ENCODE measurements around a stretch of chr10.

DNA sequence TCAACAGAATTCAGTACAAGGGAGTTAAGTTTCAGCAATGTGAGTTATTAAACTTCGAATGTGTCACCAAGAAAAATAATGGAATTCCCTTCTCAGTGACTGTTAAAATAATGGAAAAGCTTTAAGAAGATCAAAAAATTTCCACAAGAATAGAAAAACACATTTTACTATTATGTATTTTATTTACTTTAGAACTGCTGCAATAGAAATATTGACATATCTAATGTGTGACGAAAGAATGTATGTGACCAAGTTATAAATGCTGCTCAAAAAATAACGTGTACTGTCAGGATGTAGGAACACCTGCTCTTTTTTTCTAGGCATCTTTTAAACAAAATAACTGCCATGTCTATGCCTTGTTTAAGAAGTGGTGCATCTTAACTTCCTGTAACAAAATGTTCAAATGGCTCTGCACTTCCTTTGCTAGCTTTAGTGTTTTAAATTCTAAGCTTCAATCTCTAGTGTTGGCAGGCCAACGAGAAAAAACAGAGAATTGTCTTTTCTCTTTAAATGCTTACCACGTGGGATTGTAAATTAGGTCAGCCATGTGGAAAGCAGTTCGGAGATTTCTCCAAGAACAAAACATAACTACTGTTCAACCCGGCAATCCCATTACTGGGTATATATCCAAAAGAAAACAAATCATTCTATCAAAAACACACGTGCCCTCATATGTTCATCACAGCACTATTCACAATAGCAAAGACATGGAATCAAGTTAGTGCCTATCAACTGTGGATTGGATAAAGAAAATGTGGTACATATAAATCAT is 14.6 kb upstream of the PDSS1 start:
- PRO-cap, result no peak
- RAMPAGE, long total RNA, 2 experiments, result no peak in any of the 2 experiments

GRCh38 chr10:26738187-26738769 is 40.8 kb downstream of the PDSS1 start:
- PRO-cap, result no peak
- RAMPAGE, long total RNA, 2 experiments, result no peak in any of the 2 experiments

DNA sequence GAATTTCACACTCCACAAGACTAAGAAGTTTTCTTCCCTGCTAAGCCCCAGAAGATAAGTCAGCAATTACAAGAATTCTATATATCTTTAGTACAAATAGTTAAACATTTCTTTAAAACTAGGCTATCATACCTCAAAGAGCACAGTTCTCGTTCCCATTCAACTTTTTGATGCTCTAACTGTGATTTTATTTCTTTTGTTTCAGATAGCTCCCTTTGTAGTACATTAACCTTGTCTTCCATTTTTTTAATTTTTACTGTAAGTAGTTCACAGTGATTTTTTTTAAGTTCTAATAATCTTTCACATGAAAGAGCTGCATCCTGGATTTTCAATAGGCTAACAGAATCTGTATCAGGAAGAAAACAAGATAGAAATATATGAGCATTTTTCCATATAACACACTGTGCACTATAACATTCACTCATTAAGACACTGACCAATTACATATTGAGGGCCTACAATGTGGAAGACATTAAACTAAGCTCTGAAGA is 60.4 kb downstream of the ANKRD26 start:
- PRO-cap, result no peak
- RAMPAGE, long total RNA, 2 experiments, result no peak in any of the 2 experiments

- PRO-cap, result no peak
- RAMPAGE, long total RNA, 2 experiments, result no peak in any of the 2 experiments
Measured at GRCh38 chr10:27153771-27154185, 406 bp downstream of the YME1L1 start.

DNA sequence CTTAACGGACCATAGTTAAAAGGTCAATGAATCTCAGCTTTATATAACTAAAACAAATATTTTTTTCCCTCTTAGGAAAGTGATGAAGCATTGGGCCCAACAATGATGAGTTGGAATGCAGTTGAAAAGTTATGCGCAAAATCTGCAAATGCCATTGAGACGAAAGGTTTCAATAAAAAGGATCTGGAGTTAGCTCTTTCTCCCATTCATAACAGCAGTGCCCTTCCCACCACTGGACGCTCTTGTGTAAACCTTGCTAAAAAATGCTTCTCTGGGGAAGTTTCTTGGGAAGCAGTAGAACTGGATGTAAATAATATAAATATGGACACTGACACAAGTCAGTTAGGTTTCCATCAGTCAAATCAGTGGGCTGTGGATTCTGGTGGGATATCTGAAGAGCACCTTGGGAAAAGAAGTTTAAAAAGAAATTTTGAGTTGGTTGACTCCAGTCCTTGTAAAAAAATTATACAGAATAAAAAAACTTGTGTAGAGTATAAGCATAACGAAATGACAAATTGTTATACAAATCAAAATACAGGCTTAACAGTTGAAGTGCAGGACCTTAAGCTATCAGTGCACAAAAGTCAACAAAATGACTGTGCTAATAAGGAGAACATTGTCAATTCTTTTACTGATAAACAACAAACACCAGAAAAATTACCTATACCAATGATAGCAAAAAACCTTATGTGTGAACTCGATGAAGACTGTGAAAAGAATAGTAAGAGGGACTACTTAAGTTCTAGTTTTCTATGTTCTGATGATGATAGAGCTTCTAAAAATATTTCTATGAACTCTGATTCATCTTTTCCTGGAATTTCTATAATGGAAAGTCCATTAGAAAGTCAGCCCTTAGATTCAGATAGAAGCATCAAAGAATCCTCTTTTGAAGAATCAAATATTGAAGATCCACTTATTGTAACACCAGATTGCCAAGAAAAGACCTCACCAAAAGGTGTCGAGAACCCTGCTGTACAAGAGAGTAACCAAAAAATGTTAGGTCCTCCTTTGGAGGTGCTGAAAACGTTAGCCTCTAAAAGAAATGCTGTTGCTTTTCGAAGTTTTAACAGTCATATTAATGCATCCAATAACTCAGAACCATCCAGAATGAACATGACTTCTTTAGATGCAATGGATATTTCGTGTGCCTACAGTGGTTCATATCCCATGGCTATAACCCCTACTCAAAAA is 15.1 kb downstream of the MASTL start:
- PRO-cap, result no peak
- RAMPAGE, long total RNA, 2 experiments, result no peak in any of the 2 experiments

DNA sequence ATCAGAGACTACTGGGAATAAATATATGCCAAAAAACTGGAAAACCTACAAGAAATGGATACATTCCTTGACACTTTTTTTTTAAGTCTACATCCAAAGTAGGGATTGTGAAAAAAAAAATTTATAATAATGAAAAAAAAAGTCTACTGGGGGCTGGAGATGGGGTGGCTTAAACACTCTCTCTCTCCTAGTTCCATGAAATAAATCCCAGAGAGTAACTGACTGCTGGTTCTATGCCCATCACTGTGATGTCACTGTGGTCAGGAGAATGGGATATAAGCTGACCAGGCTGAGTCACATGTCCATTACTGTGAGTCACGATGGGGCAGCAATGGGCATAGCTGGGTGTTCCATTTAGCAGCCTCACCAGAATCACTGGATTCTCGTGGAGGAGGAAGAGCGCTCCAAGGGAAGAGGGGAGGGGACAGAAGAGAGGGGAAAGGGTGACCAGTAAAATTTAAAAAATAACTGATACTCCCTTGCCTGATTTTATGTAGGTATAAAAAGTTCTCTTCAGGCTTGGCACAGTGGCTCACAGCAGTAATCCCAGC is 37.1 kb downstream of the MASTL start:
- PRO-cap, result no peak
- RAMPAGE, long total RNA, 2 experiments, result no peak in any of the 2 experiments

DNA sequence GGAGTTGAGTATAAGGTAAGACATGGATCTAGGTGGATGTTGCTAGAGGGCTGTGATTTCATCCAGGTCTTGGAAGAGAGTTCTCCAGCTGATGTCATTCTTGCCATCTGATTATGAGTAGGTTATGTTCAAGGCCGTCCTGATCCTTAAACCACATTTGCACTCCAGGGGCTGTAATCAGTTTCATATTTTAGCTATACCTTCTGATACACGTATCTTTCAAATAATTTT is 987 bp downstream of the RAB18 start:
- PRO-cap, result no peak
- RAMPAGE, long total RNA, 2 experiments, result no peak in any of the 2 experiments

- PRO-cap, result no peak
- RAMPAGE, long total RNA, 2 experiments, result no peak in any of the 2 experiments
Measured at GRCh38 chr10:28620245-28620956, 56.9 kb upstream of the BAMBI start.

DNA sequence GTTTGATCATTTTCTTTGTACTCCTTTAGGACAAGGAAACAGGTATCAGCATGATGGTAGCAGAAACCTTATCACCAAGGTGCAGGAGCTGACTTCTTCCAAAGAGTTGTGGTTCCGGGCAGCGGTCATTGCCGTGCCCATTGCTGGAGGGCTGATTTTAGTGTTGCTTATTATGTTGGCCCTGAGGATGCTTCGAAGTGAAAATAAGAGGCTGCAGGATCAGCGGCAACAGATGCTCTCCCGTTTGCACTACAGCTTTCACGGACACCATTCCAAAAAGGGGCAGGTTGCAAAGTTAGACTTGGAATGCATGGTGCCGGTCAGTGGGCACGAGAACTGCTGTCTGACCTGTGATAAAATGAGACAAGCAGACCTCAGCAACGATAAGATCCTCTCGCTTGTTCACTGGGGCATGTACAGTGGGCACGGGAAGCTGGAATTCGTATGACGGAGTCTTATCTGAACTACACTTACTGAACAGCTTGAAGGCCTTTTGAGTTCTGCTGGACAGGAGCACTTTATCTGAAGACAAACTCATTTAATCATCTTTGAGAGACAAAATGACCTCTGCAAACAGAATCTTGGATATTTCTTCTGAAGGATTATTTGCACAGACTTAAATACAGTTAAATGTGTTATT is 4.8 kb downstream of the BAMBI start:
- PRO-cap, result no peak
- RAMPAGE, long total RNA, 2 experiments, result no peak in any of the 2 experiments

DNA sequence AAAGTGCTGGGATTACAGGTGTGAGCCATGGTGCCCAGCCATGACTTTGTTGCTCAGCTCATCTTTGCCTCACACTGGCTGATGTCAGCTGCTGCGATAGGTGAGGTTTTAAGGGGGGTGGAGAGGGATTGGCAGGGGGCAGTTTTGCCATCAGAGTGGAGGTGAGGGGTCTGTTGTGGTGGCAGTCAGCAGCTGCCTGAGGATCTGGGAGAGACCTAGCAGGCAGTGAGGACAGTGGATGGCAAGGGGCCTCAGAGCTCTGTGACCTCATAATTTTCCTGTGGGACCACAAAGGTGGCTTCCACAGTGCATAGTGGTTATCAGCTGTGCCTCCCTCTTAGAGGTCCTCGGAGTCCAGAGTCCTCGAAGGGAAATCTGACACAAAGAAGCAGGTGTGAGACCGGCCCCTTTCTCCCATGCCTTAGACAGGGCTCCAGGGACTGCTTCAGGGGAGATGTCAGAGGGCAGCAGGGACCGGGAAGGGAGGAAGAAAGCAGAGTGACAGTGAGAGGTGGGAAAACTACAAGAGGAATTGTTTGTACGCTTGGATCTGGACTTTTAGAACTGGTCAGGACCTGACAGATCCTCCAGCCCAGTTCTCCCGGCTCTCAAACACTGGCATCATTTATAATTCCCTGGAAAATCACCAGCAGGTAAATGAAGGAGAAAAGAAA is 66.2 kb downstream of the BAMBI start:
- PRO-cap, result no peak
- RAMPAGE, long total RNA, 2 experiments, result no peak in any of the 2 experiments

DNA sequence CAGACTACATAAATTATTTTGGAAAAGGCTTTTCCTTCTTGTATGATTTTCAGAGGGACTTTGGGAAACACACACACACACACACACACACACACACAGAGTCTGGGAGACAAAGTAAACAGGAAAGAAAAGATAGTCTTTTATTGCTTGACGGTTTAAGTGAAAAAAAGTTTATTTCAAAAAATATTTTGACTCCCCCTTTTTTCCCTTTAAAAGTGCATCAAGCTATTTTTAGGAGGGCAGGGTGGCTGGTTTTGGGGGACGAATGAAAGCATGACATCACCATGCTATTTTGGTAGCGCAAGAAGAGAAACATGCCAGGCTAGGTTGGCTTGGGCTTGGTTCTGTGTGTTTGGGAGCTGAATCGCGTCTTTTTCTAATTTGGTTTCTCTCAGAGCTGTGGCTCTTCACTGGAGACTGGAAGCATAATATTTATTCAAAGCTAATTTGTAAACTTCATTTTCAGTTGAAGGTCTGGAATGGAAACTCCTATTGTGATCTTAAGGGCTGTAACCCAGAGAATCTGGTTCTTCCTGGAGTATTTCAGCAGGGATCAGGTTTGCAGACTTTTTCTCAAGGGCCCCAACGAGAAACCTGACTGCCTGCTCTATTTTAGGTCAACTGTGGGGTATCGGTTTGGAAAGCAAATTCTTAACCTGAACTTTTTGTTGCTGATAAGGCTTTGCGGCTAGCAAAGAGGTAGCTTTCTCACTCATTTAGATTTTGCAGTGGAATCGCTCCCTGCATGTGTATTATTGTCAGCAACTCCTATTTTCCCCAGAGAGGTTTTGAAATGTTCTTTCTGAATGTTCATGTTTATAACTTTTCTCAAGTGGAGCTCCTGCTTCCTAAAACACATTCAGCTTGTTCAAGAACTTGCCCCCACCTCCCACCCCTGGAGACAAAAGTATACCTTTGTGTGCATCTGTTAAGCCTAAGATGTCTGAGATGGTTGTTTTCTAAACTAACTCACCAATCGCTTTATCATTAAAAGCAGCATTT is 129.4 kb downstream of the BAMBI start:
- PRO-cap, result no peak
- RAMPAGE, long total RNA, 2 experiments, result no peak in any of the 2 experiments

DNA sequence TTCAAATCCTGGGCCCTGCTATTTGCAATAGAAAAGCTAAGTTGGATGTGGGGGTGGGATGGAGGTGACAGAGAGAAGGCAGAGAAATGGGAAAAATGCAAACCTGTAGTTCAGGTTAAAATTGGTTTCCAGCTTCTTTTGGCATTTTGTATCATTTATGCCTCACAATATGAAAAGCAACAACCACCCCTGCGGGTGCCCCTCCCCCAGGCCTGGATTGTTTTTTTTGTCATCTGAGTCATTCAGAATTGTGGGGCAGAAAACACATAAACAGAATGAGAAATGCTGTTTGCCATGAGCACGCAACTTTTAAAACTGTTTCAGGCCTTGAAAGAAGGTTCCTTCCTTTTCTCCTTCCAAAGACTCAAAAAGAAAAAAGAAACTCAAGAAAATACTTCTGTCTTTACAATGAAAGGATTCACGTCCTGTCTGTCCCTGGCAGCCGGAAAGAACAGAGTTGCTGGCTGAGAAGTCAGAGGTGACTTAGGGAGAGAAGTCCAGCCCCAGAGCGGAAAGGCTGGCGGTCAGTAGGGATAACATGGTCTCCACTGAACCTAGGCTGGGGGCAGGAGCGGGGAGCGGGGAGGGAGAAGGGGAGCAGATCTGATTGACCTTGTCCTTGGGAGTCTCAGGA is 133.1 kb downstream of the BAMBI start:
- PRO-cap, result no peak
- RAMPAGE, long total RNA, 2 experiments, result no peak in any of the 2 experiments

DNA sequence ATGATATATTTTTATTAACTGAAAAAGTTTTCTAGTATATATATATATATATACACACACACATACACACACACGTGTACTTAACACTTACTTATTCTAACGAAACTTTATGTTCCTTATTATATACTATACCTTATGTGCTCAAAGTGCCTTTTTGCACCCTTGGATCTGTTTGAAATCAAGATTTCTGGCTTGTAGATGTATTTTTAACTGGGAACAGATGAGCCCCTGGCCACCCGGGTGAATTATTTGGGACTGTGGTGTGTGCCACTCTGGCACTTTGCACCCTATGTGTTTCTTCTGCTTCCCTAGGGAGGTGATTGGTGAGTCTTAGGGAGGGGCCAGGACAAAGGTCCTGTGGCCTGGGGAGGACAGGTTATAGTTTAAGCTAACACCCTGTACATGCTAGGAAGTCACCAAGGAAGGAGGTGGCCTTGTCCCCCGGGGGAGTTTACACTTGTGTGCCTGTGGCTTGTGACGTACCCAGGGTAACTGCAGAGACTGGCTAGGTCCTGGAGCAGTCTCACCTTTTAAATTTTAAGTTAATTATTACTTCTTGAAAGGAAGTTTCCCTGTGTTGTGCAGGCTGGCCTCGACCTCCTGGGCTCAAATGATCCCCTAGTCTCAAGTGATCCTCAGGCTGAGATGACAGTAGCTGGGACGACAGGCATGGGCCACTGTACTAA is 196.2 kb downstream of the BAMBI start:
- PRO-cap, result no peak
- RAMPAGE, long total RNA, 2 experiments, result no peak in any of the 2 experiments

DNA sequence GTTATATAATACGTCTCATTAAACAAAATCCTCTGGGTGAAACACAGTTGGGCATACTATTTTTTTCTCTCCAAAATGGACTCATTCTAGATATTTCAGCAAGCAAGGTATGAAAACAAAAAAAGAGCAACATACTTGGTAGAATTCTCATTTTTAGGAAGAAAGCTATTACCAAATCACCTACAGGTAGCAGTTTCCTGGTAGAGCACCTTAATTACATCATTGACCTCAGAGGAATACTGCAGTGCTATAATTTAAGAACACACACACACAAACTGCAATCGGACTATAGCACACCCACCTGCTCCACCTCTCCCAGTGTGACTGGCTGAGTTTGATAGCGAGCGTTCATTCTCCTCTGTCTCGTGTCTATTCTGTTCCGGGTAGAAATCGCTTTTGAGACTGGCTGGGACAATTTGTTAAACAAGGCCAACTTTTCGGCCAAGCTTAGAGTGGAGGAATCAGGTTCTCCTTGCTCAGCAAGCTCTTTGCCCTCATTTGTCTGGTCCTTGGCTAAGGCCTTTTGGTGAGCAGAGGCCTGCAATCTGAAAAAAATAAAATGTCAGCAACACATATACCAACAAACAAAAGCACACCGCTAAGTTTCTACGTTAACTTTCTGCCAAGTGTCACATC is 110.5 kb downstream of the SVIL start:
- PRO-cap, result no peak
- RAMPAGE, long total RNA, 2 experiments, result no peak in any of the 2 experiments

GRCh38 chr10:29688015-29688507 is 53.3 kb upstream of the SVIL start:
- PRO-cap, result no peak
- RAMPAGE, long total RNA, 2 experiments, result no peak in any of the 2 experiments

GRCh38 chr10:30000232-30000676 is 59.1 kb downstream of the JCAD start:
- PRO-cap, result no peak
- RAMPAGE, long total RNA, 2 experiments, result no peak in any of the 2 experiments

- PRO-cap, result no peak
- RAMPAGE, long total RNA, 2 experiments, result no peak in any of the 2 experiments
Measured at GRCh38 chr10:30215567-30216084, 133.5 kb downstream of the MTPAP start.

DNA sequence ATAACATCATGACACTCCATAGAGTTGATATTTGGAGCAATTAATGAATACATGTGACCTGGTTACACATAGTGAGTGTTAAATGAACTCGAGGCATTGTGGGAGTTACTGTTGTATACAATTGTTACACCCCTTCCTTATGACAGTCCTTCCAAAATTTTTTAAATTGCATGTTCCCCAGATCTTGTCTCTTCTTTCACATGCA is 9.2 kb downstream of the MAP3K8 start:
- PRO-cap, result no peak
- RAMPAGE, long total RNA, 2 experiments, result no peak in any of the 2 experiments

- PRO-cap, result no peak
- RAMPAGE, long total RNA, 2 experiments, result no peak in any of the 2 experiments
Measured at GRCh38 chr10:30782688-30783121, 153.2 kb upstream of the LYZL2 start.

GRCh38 chr10:30816103-30816641 is 186.6 kb upstream of the LYZL2 start:
- PRO-cap, result no peak
- RAMPAGE, long total RNA, 2 experiments, result no peak in any of the 2 experiments

Data from prostate gland (tissue), 2 donors.